Left cardiac atrium (tissue), 1 donor: ENCODE measurements around the gene PXT1.

- PRO-cap: no peak
Measured at GRCh38 chr6:36048316-36048581, 20.6 kb downstream of the MAPK14 start.

DNA sequence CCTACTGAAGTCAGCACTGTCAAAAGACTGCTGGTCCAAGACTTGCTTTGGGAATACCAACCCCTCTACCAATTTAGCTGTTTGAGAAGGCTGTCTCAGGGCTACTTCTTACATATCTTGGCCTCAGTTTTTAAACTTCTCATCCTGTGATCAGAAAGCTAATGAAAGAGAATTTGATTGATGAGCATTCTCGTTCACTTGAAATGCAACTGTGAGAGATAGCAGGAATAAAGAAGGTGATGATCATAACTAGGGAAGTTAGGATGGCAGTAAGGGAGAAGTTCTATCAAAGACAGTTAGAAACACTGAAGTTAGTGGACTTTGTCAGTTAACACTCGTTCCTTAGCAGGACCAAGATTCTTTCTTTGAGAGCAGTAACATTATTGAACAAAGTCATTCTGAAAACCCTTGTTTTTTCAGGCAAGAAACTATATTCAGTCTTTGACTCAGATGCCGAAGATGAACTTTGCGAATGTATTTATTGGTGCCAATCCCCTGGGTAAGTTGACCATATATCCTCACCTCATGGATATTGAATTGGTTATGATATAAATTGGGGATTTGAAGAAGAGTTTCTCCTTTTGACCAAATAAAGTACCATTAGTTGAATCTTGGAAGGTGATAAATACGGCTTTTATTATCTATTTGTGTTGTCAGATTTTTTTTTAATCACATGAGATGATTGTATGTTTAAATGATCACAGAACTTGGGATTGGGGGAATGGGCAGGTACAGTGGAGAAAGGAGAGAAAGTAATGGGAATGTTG, 28.0 kb upstream of the MAPK13 start:
- PRO-cap: no peak

- PRO-cap: no peak
Measured at GRCh38 chr6:36139417-36140049, 9.2 kb downstream of the MAPK13 start.

- PRO-cap: no peak
Measured at GRCh38 chr6:36222907-36223417, 26.4 kb downstream of the BRPF3 start.

- PRO-cap: no peak
Measured at GRCh38 chr6:36235313-36235800, 34.5 kb upstream of the PNPLA1 start.

GRCh38 chr6:36244776-36245113, 25.1 kb upstream of the PNPLA1 start:
- PRO-cap: no peak

- PRO-cap: no peak
Measured at GRCh38 chr6:36285048-36285744, 15.3 kb downstream of the PNPLA1 start.

- PRO-cap: no peak
Measured at GRCh38 chr6:36333797-36334272, 2.9 kb downstream of the BNIP5 start.

- PRO-cap: unidirectional peak, minus-strand start at chr6:36334531
Measured at GRCh38 chr6:36334273-36335582, 2.0 kb downstream of the BNIP5 start.

GRCh38 chr6:36442578-36443140, at the start of gene PXT1:
Gene PXT1, minus strand, starts transcription at chr6:36442854.
- PRO-cap: bidirectional peak, plus-strand start at chr6:36443015, minus-strand start at chr6:36442854

DNA sequence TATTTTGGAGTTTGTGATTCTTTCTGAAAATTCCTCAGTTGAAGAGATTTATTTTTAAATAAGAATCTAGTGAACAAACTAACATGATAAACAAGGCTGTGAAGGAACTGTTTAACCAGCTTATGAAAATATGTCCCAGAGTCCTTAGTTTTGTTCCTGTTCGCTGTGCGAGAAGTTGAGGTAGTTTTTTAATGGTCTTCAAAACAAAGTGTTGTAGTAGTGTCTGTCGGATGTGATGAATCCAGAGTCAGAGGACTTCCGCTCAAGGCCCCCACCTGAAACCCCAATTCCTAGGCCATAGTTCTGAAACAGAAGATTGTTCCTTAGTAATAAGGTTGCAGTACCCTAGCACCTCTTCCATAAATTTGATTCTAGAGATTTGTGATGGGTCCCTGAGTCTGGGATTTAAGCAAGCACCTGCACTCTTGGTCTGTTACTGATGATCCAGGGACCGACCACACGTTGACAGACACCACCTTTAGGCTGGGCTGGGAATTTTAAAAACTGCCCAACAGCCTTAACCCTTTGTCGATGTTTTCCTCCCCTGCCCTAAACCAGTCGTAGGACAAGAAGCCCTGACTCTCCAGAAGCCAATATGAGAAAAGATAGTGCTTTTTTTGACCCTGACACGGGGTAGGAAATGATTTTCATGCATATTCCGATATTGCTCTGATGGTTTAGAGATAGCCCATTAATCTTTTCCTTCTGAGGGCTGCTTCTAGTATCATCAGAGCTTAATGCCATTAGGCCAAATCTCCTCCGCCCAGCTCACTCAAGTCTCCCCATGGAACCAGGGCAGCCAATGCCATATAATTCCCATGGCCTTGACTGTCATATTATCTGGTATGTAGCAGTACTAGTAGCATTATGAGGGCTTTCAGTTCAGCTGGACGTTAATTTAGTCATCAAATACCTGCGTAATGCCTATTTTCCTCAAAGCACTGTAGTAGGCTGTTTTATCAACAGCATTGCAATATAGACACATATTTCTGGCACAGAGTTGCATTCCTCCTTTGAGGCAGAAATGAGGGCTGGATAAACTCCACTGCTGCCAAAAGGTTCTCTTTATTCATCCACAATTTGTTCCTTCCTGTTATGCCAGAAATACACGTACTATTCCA, 1.3 kb downstream of the KCTD20 start:
- PRO-cap: no peak

GRCh38 chr6:36627859-36628337, 33.7 kb downstream of the SRSF3 start:
- PRO-cap: no peak

GRCh38 chr6:36743798-36744536, 46.3 kb downstream of the RAB44 start:
- PRO-cap: no peak

GRCh38 chr6:36827552-36828348, 11.5 kb downstream of the CPNE5 start:
- PRO-cap: no peak

GRCh38 chr6:36834590-36835114, 4.6 kb downstream of the CPNE5 start:
- PRO-cap: no peak

- PRO-cap: no peak
Measured at GRCh38 chr6:36972908-36973708, 12.9 kb downstream of the MTCH1 start.

GRCh38 chr6:36973709-36974258, 12.2 kb downstream of the MTCH1 start:
- PRO-cap: no peak

- PRO-cap: no peak
Measured at GRCh38 chr6:36976698-36977873, 8.9 kb downstream of the MTCH1 start.

GRCh38 chr6:37015583-37016026, 10.2 kb downstream of the FGD2 start:
- PRO-cap: no peak

DNA sequence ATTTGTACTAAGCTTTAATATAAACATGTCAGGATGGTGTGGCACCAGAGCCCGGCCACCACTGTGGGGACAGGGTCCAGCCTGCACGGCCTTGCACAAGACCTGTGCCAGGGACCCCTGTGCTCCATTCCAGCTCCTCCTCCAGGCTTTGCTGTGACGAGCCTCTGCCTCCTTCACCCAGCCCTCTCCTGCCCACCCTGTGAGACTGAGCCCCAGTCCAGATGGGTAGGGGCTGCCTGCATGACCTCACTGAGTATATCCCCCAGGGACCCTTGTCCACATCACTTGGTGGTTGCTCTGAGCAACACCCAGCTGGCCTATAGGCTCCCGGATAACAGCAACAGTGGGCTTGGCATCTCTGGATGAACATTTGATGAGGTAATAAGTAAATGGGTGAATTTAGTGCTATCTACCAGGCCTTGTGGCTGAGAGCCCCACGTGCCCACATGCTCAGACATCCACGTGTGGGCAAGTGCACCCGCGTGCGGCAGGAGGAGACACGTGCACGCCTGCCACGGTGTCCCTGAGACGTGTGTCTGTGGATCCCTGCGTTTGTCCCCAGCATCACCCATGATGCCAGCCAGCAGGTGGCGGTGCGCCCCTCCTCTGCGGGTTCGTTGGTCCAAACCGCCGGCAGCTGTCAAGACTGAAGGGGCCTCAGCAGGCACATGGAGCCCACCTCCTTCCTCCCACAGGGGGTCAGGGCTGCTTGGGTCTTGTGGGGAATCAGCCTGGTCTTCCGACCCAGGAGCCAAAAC, 45.8 kb downstream of the FGD2 start:
- PRO-cap: no peak